Right ventricle myocardium (tissue), 1 donor: Measurements from ENCODE around the gene PHLDA3.

GRCh38 chr1:201460941-201461507 lies 8.0 kb downstream of the PHLDA3 start:
- PRO-cap, 2 experiments = no peak in any of the 2 experiments

DNA sequence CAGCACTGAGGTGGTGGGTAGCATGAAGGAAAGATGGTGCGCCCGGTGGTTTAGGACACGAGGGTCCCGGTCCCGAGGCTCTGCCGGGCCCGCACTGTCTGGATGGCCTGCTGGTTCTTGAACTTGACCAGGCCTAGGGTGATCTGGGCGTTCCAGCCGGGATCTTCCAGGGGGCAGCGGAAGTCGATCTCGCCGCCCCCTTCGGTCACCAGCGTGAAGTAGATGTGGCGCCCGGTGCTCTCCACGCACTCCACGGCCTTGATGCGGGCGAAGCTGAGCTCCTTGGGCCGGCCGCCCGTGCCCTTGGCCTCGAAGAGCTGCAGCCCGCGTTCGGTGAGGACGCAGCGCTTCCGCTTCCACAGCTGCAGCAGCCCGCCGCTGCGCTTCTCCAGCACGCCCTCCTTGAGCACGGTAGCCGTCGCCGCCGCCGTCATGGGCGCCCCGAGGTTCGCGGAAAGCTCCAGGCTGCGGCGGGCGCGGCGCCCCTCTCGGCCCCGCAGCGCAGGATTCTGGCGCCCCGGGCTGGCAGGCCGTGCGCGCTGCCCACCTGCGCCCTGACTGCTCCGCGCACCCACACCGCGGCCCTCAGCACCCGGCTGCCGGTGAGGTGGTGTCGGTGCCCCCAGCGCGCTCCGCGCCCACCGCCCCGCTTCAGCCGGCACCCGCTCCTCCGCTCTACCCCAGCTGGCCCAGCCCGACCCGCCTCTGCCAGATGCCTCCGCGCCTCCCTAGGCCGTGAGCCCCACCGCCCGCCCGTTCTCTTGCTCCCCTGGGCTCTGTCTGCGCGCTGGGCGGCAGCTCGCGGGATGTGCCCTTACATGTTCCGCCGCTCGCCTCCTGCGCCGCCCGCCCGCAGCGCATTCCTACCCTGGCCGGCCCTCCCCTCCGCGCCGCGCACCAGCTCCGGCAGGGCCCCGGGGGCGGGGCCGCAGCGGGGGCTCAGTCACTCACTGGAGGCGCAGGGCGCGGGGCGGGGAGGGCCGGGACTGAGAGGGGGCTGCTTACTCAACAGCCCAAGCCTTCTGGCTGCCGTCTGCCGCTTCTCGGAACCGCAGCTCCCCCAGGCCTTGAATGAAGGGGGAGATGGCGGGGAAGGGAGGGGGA lies at the start of gene PHLDA3:
TSS of gene PHLDA3 (minus strand) at position 836 of the 1,104 bp plus-strand sequence.
- PRO-cap, 2 experiments = peak in 2 of 2 experiments; most common plus-strand start position 248 of the sequence (in 2); most common minus-strand start position 836 of the sequence (in 2)

GRCh38 chr1:201469457-201469718 lies 400 bp upstream of the PHLDA3 start:
- PRO-cap, 2 experiments = peak in 2 of 2 experiments; most common plus-strand start chr1:201469531 (in 2)

- PRO-cap, 2 experiments = no peak in any of the 2 experiments
Measured at GRCh38 chr1:201491484-201492037, 15.4 kb downstream of the CSRP1 start.

GRCh38 chr1:201499997-201500282 lies 7.0 kb downstream of the CSRP1 start:
- PRO-cap, 2 experiments = no peak in any of the 2 experiments

- PRO-cap, 2 experiments = no peak in any of the 2 experiments
Measured at GRCh38 chr1:201536426-201537043, 2.4 kb upstream of the NAV1 start.

GRCh38 chr1:201538099-201538585 lies 785 bp upstream of the NAV1 start:
- PRO-cap, 2 experiments = no peak in any of the 2 experiments

DNA sequence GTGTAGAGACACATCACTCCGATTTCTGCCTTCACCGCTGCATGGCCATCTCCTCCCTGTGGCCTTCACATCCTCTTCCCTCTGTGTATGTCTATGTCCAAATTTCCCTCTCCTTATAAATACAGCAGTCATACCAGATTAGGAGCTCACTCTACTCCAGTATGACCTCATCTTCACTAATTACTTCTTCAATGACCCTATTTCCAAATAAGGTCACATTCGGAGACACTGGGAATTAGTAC lies 16.0 kb downstream of the NAV1 start:
- PRO-cap, 2 experiments = no peak in any of the 2 experiments

DNA sequence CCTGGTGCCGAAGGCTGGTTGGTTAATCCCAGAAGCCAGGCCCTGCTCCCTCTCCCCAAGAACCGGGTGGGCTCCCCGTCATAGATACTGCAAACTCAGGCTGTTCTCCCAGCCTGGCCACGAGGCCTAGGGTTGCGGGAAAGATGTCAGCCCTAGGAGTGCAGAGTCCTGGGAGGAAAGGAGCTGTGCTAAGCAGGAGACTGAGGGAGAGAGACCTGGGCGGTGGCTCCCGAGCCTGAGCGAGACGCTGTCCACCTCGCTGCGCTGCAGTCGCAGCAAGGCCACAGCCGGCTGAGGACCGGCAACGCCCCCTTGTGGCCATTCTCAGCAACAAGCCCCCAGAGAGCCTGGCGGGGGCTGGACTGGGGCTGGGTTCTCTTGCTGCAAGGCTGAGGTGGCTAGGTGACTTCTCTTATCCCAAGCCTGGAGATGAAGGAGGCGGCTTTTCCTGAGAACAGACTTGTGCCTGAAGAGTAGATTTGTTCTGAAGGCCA lies 124.8 kb upstream of the IPO9 start:
- PRO-cap, 2 experiments = peak in 1 of 2 experiments; most common minus-strand start position 253 of the sequence (in 1)

GRCh38 chr1:201874436-201875286 lies 14.0 kb upstream of the SHISA4 start:
- PRO-cap, 2 experiments = no peak in any of the 2 experiments

DNA sequence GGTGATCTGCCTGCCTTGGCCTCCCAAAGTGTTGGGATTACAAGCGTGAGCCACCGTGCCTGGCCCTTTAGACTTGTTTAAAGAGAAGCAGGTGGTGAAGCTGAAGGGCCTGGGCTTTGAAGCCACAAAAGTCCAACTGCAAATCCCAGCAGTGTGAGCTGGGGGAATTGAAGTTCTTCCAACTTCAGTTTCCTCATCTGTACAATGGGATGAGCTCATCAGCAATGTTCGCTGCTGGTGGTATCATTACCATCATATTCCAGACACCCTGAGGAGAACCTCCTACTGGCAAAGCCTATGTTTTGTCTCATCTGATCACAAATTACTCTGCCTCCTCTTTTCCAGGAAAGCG lies 2.5 kb upstream of the SHISA4 start:
- PRO-cap, 2 experiments = no peak in any of the 2 experiments

DNA sequence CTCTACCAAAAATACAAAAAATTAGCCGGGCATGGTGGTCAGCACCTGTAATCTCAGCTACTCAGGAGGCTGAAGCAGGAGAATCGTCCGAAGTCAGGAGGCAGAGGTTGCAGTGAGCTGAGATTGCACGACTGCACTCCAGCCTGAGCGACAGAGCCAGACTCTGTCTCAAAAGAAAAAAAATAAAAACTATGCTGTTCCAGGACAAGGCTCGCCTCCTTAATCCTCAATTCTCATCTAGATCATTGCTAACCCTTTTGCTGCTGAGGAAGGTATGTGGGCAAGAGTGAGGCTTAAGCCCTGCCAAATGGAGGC lies 24.7 kb downstream of the SHISA4 start:
- PRO-cap, 2 experiments = no peak in any of the 2 experiments

GRCh38 chr1:201939589-201940141 lies 6.7 kb downstream of the LMOD1 start:
- PRO-cap, 2 experiments = no peak in any of the 2 experiments

DNA sequence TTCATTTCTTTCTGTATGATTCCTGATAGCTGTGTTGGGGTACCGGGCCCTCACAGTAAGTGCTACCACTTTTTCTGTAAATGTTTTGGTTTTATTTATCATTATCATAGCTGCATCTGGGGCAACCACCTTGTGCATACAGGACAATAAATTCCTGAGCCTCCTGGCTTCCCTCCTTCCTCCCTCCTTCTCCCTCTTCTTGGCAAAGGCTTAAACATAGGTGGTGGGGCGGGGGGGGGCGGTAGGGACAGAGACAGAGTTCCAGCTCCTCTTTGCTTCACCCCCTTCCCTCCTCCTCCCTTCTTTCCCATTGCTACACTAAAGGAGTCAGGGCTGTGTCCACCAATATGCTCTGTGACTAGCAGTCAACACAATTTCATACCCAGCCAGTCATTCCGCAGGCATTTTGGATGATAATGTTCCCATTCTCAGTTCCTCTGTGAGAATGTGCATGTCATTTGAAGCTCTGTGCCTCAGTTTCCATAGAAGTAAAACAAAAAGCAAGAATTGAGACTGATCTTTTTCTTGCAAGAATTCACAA lies 1.8 kb downstream of the LMOD1 start:
- PRO-cap, 2 experiments = no peak in any of the 2 experiments

- PRO-cap, 2 experiments = no peak in any of the 2 experiments
Measured at GRCh38 chr1:201982074-201982432, 395 bp upstream of the RNPEP start.

- PRO-cap, 2 experiments = no peak in any of the 2 experiments
Measured at GRCh38 chr1:202003001-202003589, 7.3 kb upstream of the ELF3 start.

DNA sequence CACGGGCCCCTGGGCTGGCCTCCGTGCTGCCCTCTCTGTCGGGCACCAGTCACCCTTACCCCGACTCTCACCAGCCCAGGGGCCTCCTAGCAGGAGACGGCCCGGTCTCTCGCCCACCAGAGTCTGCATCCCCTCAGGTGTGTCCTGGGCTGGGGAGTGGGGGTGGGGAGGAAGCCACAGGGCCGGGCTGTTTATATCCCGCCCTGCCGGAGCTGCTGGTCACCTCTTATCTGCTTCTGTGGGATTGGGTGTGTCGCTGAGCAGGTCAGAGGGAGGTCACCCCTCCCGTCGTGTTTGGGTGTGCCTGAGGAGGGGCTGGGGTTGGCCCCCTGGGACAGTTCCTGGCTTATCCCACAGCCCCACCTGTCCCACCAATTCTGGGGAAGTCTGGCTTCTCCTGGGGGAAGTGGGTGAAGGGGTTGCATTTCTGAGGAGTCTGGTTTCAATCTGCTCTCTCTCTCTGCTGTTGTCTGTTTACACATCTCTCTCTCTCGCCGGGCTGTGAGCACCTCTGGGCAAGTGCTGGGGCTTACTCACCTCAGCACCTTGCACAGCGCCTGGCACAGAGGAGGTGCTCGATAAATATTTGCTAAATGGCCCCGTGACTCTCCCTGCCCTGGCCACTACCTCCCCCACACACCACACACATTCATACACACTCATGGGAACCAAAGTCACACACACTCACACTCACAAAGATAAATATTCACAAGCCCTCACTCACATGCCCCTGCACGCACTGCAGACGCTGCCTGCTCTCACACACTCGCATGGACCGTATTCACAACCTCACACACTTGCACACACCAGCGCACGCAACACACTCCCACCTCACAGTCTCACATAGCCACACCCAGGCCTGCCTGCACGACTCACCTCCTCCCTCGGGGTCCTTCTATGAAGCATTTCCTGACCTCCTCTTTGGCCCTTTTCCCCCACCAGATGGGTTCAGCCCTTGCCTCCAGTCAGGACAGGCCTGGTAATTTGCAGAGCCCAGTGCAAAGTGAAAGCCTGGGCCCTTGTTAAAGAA lies 8.3 kb downstream of the ELF3 start:
- PRO-cap, 2 experiments = no peak in any of the 2 experiments

- PRO-cap, 2 experiments = no peak in any of the 2 experiments
Measured at GRCh38 chr1:202117898-202118347, 4.8 kb upstream of the GPR37L1 start.

- PRO-cap, 2 experiments = no peak in any of the 2 experiments
Measured at GRCh38 chr1:202578125-202578826, 132.0 kb downstream of the SYT2 start.

- PRO-cap, 2 experiments = no peak in any of the 2 experiments
Measured at GRCh38 chr1:202862660-202863107, 26.3 kb downstream of the RABIF start.